T47D (cell line): ENCODE data around the gene CDK16.

DNA sequence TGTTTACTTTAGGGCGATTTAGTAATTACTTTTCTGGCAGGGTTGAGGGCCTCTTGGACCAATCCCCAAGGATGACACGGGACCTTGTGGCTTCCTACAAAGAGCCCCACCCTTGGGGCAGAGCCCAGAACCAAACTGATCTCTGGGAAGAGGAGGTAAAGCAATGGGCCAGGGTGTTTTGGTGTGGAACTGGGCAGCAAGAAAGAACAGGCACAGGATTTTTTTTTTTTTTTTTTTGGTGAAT, 59.8 kb downstream of the CHST7 start:
- RRBS, result no CpG with 5 or more reads among the region's 2 CpGs

DNA sequence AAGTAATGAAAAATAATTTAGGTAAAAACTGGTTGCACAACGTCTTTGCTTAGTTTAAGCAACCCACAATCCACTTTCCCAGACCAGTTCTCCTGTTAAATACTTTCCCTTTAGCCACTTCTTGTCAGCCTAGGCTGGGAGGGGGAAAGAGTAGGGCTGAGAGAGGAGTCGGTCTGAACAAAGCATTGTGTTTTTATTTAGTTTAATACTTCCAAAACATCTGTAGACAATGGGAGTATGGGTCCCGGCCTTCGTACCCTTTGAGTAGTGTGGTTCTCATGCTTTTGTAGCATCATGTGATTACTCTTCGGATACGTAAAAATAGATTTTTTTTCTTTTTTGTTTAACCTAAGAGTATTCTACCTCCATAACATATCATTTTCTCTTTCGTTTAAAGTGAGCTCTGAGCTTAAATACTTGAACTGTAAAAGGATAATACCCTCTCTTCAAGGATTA, 1.9 kb downstream of the JADE3 start:
- RRBS, result no CpG with 5 or more reads among the region's 7 CpGs

GRCh38 chrX:47143906-47144066, 716 bp downstream of the NDUFB11 start:
- RRBS, result no CpG with 5 or more reads among the region's 7 CpGs

GRCh38 chrX:47218002-47218846, at the start of gene CDK16:
Gene CDK16 (plus strand): TSS chrX:47218681.
- RRBS, result no CpG with 5 or more reads among the region's 70 CpGs

DNA sequence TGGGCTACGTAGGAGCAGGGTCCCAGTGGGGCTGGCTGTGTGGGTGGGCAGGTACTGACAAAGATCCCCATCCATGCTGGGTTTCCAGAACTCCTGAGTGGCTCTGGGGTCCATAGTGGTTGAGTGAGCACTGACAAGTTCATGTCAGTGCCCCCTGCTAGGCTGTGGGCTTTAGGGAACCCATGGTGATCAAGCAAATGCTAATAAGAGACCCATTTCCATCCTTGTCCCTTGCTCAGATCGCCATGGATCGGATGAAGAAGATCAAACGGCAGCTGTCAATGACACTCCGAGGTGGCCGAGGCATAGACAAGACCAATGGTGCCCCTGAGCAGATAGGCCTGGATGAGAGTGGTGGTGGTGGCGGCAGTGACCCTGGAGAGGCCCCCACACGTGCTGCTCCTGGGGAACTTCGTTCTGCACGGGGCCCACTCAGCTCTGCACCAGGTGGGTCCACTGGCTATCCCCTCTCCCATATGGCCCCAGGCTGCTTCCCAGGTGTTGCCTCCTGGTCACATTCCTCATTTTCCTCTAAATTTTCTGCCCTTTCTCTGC, 4.9 kb downstream of the CDK16 start:
- RRBS, result no CpG with 5 or more reads among the region's 10 CpGs

DNA sequence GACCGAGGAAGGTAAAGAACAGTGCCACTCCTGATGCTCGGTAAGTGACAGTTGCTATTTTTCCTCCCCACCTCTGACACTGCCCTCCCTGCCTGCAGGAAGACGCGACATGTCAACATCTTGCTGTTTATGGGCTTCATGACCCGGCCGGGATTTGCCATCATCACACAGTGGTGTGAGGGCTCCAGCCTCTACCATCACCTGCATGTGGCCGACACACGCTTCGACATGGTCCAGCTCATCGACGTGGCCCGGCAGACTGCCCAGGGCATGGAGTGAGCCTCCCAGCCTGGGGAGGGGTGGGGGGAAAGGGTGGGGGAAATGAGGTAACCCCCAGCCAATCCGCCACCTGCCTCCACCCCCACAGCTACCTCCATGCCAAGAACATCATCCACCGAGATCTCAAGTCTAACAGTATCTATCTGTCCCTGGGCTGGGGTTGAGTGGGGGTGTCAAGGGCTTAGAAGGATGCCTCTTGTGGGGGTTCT, 7.7 kb downstream of the ARAF start:
- RRBS, result 89% methylated on average over 6 of the region's 14 CpGs

GRCh38 chrX:47676349-47676949, 17.5 kb upstream of the UXT start:
- RRBS, result no CpG with 5 or more reads among the region's 5 CpGs

DNA sequence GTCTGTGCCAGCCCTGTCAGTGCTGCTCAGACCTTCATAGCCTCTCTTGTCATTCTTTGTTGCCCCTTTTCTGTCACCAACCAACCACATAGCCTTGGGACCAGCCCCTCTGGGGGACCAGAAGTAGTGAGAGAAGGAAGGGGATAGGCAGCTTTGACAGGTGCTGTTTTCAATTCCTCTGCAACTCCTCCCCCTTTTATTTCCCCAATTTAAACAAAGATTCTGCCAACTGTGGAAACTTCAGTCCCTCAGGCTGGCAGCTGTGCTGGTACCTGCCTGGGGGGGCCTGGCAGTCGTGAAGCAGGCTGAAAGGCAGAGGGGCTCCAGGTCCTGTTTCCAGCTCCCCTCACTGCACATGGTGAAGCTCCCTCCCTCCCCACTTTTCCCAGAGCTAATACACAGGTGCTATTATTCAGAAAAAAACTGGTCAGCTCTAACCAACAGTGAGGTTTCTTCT, 30.8 kb upstream of the ZNF81 start:
- RRBS, result no CpG with 5 or more reads among the region's 1 CpG

DNA sequence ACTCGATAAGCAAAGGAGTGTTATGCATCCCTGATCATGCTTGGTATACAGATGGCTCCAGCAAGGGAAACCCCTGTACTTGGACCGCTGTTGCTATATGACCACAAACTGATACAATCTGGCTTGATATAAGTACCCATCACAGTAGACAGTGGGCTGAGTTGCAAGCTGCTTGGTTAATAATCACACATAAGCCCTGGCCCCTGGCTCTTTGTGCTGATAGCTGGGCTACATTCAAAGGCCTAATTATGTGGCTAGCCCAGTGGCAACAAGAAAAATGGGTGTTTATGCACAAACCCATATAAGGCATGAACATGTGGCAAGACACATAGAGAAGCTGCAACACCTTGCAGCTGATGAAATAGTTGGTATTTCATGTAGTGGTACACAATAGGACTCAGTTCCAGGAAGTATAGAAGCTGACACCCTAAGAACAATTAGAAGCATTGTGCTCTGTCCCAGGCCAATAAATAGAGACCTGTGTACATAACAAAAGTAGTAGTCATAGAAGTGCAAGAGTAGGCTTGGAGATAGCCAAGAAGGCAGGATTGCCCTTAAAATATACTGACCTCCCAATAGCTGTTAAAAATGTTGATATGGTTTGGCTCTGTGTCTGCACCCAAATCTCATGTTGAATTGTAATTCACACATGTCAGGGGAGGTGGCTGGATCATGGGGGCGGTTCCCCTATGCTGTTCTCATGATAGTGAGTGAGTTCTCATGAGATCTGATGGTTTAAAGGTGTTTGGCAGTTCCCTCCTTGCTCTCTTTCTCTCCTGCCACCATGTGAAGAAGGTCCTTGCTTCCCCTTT, 14.7 kb upstream of the ZNF630 start:
- RRBS, result no CpG with 5 or more reads among the region's 3 CpGs

DNA sequence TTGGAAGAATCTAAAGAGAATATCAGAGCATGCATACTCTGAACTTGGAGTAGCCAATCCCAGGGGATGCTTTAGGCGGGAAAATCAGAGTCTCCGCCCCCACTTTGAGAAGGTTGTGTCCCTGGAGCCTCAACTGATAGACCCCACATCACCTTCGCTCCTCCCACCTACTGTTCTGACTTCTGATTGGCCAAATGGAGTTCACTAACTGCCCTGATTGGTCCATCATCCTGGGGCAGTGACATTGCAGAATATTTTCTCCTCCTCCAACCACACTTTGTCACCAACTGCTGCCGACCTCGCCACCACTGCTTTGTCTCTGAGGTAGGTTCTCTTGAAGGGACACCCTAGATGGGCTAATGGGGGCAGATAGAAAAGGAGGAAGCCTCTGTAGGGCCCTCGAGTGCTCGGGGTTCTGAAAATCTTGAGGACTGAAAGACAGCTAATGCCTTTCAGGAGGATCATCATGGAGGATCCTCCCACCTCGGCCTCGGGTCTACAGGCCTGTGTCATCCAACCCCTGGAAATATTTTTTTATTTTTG, 22.6 kb upstream of the SPACA5B start:
- RRBS, result no CpG with 5 or more reads among the region's 9 CpGs

- RRBS, result no CpG with 5 or more reads among the region's 17 CpGs
Measured at GRCh38 chrX:48515786-48516412, 5.7 kb upstream of the EBP start.

DNA sequence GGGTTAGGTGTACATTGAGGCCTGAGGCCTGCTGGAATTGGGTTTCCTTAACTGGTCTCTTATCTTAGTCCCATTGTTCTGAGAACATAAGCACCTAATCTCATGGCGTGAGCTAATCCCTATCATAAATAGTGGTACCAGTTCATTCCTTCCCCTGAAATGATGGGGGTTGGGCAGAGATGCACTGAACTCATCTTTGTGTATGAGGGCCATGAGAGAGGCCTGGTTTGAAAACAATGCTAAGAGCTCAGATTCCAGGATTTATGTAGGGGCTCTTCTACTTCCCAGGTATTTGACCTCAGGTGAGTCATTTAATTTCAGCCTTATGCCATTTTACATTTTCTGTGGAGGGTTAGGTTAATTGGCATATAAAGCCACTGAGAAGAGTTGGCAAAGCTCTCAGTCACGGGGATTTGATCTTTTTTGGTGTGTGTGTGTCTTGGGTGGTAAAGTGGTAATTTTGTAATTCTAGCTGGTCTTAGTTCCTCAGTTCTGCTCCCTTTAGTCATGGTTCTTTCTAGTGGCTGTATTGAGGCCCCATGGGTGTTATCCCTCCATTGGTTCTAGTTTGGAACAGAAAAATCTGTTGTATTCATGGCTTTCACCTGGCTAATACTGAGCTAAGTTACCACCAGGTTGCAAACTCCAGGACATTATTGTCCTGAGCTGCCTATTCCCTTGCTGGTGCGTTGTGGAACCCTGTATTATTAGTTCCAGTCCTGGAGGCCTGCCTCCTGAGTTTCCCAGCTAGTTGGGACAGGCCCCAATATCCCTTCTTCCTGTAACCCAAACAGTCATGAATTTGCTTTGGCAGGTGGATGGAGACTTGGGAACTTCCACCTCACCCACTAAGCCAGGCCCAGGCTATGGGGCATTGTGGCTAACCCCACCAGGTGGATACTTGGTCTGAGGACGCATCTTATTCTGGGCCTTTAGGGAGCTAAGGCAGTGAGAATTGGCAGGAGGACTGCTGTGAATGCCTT, 4.7 kb downstream of the RBM3 start:
- RRBS, result no CpG with 5 or more reads among the region's 4 CpGs

GRCh38 chrX:48592919-48593372, 4.3 kb upstream of the WDR13 start:
- RRBS, result no CpG with 5 or more reads among the region's 6 CpGs

DNA sequence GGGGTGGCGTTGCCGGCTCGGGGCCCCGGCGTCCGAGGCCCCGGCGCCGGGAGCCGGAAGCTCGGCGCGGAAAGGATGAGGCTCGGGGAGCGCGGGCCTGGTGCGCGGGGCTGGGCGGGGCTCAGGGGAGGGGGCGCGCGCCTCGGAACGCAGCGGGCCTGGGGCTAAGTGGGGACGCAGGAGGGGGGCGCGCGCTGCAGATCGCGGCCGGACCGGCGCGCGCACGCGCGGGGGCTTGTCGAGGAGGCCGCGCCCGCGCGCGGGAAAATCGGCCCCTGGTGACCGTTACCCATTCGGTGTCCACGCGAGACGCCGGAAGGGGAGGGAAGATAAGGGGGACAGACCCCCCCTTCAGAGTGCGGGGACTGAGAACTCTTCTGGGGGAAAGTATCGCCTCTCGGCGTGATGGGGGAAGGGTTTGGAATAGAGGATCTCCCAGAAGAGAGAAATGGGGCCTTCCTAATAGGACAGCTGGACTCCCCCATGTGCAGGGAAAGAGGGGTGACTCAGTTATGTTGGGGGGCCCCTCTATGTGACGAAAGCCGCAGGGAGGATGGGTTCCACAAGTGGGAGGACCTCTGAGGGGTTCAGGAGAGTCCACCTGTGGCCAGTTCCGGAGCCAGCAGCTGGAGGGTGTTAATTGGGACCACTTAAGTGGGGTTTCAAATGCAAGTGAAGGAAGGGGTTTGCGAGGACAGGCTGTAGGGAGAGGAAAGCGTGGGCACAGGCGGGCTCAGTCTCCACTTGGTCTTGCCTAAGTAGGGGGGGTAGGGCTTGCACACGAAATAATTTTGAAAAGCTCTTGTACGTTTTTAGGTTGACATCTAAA, 538 bp downstream of the SUV39H1 start:
- RRBS, result 1% methylated on average over 14 of the region's 65 CpGs

DNA sequence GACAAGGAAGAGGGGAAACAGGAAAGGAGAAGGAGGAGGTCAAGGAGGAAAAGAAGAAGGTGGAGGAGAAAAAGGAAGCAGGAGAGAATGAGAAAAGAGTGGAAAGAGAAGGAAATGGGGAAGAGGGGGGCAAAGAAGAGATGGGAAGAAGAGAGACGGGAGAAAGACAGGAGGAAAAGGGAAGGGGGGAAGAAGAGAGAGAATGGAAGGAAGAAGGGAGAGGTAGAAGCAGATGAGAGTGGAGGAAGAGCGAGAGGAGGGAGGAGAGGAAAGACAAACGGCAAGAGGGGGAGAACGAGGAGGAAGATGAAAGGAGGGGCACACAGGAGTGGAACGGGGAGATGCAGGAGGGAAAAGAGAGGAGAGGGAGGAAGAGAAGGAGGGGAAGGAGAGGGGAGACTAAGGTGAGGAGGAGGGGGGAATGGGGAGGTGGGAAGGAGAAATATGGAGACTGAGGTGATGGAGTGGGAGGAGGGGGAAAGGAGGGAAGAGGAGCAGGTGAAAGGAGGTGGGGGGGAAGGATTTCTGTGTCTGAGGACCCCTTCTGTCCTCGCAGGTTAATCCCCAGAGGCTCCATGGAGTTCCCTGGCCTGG, 4.2 kb downstream of the GATA1 start:
- RRBS, result no CpG with 5 or more reads among the region's 6 CpGs

DNA sequence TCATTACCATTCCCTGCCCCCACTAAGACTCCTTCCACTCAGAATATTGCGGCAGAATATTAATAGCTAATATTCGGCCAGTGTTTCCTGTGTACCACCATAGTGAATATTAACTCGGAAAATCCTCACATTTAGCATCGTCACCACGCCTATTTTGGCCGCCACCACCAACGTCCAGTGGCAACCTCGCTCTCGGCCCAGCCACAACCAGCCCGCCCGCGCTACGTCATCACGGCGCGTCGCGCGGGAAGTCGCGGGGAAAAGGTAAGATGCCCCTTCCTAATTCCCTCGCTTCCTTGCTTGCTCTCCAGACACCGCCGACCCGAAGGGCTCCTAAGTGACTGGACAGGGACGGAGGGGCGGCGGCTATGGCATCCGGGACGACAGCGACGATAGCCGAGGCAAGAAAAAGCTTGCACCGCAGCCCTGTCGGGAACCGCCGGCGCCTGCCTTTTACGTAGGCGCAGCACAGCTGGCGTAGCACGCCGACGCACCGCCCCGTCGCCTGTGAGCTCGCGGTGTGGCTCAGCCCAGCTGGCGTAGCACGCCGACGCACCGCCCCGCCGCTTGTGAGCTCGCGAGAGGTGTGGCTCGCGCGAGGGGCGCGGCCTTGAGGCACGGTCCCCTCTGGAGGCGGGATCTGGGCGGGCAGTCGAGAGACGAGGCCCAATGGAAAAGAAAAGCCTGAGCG, 554 bp upstream of the HDAC6 start:
- RRBS, result 1% methylated on average over 9 of the region's 69 CpGs

- RRBS, result 2% methylated on average over 42 of the region's 79 CpGs
Measured at GRCh38 chrX:48891241-48892191, 6.1 kb downstream of the TIMM17B start.

- RRBS, result no CpG with 5 or more reads among the region's 7 CpGs
Measured at GRCh38 chrX:48912523-48913018, 1.1 kb upstream of the SLC35A2 start.

DNA sequence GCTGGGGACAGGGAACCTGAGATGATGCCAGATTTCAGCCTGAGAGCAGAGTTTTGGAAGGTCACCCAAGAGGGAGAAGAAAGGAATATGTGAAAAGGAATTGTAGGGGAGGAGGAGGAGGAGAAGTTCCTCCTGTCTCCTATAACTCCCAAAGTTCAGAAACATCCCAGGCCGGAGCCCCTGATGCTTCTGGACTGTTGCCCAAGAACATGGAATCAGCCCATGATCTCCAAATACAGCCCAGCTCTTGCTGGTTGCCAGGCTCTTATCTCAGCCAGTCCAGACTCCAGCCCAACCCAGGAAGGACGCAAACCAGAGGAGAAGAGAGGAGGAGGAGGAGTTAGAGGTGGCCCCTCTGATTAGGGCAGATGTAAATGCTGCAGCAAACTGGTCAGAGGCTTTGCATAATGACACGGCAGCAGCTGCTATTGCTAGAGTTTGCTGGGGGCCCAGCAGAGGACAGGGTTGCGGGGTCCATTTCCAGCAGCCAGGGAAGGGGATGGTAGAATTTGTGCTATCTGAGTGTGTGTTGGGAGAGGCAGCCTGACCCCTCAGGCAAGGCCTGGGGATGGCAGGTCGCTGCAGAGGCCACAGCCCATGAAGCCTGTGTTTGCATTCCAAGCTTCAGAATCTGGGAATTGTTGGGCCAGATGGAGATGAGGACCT, 4.2 kb upstream of the OTUD5 start:
- RRBS, result no CpG with 5 or more reads among the region's 5 CpGs

DNA sequence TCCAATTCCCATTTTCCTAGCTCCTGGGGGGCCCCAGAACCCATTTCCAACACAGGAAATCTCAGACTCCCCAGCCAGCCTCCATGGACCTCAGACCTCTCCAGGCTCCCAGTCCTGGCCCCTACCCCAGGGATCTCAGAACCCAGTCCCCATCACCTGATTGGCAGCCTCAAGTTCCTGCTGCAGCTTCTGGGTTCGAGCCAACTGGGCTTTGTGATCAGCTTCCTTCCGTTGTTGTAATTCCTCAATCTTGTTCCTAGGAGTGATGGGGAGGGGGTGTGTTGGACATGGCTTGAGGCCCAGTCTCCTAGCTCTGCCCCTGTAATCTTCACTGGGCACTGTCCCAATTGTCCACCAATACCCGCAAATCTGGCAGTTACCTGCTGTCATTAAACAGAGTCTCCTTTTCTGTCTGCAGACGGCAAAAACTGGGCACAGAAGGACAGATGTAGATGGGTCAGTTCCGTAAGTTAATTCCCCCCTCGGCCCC, 12.6 kb downstream of the GRIPAP1 start:
- RRBS, result no CpG with 5 or more reads among the region's 6 CpGs